Colonic mucosa (tissue), 1 donor: ENCODE data around the genes ADGRA1 and PRAP1.

- PRO-cap = no peak
These were observed 117.7 kb downstream of the INPP5A start for GRCh38 chr10:132655211-132655751.

DNA sequence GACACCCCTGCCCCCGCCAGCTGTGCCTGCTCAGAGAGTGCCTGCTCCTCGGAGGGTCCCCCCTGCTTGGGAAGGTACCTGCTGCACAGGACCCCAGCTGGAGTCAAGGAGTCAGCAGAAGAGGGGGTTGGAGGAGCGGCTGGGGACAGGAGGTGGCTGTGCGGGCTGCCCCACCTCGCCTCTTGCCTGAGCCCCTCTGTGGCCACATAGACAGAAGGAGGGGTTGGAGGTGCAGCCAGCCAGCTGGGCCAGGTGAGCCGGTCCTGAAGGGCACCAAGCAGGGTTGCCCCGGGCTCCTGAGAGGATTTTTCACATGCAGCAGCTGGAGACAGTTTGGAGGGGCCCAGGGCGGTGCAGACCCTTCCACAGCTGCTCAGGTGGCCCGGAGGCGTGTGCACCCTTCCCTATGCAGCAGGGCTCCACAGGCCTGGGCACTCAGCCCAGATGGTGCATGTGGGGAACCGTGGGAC is 118.9 kb downstream of the INPP5A start:
- PRO-cap = no peak

DNA sequence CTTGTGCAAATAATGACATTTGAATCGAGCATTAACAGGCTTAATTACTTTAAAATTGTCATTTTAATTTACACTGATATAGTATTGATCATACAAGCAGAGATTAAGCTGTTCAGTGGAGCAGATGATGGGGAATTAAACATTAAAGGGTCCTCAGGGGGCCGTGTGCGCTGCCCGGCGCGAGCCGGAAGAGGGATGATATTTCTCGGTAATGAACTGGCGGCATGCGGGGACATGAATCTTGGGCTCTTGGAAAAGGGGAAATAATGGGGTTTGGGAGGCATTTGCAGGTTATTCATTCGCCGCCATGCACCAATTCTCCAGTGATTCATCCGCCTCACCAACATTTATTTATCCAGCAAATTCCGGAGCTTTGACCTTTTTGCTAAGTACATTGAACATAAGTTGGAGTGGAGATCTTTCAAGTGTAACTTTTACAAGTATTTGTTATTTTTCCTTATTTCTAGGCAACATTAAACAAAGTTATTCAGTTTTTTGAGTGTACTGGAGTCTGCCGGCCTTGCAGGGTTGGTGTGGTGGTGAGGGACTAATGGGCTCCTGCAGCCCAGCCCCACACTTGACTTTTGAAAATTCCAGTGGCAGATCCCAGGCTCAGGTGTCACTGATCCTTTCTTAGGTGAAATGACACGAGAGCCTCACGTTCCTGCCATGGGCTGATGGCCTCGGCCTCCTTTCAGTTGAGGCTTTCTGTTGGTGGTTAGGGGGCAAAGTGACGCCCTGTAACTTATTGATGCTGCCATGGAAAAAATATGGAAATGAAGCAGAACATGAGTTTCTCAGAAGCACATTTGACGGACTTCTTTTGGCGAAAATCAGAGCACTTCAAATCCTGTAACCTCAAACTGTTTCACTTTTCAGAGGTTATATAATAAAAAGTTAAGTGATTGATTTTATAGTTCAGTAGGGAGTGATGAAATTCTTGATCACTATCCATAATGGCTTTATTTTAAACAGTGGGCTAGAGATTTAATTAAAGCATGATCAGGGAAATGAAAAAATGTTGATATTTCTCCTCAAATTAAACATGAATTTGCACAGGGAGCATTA is 118.0 kb downstream of the NKX6-2 start:
- PRO-cap = no peak

DNA sequence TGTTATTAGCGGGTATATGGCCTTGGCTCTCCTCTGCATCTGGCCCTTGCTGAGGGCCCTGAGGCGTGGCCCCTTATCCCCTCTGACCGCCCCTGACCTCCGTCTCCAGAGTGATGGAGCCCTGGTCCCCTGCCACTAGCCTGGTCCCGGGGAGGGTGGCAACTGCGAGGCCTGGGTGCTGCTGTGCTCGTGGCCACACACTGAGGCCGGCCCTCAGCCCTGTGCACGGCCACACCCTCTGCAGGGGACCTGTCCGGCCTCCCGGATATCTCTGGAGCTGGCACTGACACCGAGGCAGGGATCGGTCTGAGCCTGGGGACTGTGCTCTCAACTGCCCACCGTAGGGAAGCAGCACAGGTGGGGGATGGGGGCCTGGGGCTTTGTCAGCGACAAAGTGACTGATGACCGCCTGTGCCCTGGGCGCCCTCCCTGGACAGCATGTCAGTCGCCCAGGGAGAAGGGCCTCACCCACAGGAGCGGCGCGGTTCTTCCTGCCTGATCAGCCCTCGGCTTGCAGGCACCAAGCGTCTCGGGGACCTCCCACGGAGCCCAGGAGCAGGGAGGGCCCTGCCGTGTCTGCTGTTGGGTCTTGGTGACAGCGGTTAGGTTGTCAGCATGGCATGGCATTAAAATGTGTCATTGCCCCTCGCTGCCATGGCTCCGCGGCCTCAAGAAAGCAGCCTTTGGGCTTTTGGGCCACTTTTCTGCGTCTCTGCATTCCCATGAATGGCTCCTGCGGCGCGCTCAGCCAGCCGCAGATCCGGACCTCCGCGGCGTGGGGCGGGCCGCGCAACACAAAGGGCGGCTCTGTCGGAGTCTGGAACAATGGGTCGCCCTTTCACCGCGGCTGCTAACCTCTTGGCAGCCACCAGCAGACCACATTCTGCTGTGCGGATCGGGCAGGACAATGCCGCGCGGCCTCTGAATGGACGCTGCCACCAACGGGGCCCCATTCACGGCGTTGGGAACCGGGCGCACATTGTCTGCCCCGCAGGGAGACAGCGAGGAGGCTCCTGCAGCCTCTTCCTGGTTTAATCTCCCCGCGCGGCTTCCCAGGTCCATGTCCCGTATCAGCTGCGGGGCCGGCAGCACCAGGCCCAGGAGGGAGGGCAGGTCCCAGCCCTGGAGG is 72.1 kb downstream of the NKX6-2 start:
- PRO-cap = unidirectional peak, plus-strand start at position 881 of the sequence

DNA sequence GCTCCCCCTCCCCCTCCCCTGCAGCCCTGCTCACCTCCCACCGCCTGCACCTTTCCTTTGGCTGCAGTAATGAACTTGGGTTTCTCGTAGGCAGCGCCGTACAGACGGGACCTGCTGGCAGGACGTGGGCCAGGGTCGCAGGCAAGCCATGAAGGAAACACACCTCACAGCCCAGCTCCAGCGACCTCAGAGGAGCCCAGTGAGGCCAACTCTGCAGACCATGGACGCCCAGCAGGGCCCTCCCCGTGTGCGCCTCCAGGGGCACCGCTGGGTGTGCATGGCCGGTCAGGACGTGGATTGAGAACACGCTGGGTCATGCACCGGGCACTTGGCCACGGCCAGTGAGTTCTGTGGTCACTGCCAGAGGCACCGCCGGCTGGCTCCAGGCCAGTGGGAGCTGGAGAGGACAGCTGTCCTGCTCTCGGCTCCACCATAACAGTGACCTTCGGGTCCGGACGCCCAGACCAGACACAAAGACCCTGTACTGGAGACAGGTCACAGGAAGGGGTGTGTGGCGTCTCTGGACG is 50.2 kb upstream of the NKX6-2 start:
- PRO-cap = no peak

- PRO-cap = no peak
These were observed 50.9 kb upstream of the NKX6-2 start for GRCh38 chr10:132836785-132837304.

DNA sequence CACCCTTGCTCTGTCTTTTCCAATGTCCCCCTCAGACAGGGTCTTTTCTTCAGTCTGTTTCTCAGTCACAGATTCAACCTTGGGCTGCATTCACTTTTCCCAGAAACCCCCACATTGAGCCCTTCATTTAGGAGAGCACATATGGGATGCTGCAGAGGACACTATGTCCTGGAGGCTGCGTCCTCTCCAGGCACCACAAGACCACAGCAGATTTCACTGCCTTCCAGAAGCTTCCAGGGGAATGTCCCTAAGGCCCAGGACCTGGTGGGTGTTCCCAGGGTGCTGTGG is 57.0 kb upstream of the NKX6-2 start:
- PRO-cap = no peak

GRCh38 chr10:132903107-132903547 is 39.2 kb downstream of the CFAP46 start:
- PRO-cap = no peak

GRCh38 chr10:132959907-132960539 is 17.7 kb upstream of the CFAP46 start:
- PRO-cap = no peak

DNA sequence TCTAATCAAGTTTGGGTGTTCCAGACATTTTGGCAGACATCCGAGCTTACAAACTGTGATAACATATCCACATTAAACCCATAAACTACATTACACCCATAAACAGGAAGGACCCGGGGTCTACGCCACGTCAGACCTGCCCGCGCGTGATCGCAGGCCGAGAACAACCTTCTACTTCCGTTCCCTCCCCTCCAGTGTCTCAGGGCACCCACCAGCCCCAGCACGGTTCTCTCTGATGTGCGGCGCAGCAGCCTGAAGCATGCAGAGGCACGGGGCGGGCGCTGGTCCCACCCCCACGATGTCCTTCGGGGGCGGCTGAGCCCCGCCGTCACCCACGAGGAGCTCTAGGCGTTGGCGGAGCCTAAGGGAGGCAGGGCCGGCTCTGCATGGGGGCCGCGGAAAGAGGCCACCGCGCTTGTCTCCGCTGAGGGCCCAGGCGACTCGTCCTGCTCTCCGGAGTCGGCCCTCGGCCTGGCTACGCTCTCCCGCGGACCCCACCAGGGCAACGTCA is 65.8 kb upstream of the ADGRA1 start:
- PRO-cap = no peak

DNA sequence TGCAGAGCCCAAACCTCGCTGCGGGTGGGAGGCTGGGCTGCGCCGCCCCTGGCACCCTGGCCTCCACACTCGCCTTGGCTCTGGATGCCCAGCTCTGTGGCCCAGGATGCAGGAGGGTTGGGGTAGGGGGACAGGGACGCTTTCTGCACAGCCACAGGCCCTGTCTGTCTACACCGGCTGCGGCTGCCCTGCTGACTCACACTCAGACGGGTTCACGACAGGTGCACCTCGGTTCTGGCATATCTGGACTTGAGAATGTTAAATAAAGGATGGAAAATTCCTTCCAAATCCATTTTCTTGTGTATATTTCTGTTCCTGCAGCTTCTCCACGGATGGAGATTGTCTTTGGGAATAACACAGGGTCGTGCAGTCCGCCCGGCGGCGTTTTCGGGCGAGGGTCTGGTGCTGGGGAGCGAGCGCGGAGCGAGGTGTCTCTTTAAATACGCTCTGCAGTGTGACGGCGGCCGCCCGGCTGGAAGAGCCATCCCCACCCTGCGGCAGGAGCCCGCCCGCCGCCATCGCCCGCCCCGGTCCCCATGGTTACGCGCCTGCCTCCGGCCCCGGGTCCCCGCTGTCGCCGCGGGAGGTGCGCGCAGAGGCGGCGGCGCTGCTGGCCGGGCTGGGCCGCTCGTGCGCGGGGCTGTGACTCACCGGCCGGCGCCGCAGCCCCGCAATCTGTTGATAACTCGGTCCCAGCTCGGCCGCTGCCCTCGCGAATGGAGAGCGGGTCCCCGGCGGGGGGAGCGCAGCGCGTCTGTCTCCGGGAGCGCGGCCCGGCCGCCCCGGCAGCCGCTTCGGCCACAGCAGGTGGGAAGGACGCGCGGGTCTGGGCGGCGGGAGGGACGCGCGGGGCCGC is at the start of gene ADGRA1:
ADGRA1 (plus strand) TSS at position 593 of the 856 bp plus-strand sequence.
- PRO-cap = no peak

GRCh38 chr10:133153887-133154227 is 6.2 kb upstream of the KNDC1 start:
- PRO-cap = no peak

DNA sequence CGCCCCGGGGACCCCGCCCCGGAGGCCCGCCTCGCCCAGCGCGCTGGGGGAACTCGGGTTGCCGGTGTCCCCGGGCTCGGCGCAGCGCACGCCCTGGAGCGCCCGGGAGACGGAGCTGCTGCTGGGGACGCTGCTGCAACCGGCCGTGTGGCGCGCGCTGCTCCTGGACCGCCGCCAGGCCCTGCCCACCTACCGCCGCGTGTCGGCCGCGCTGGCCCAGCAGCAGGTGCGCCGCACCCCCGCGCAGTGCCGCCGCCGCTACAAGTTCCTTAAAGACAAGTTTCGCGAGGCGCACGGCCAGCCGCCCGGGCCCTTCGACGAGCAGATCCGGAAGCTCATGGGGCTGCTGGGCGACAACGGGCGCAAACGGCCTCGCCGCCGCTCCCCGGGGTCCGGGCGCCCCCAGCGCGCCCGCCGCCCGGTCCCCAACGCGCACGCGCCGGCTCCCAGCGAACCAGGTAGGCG is 396 bp downstream of the UTF1 start:
- PRO-cap = no peak

DNA sequence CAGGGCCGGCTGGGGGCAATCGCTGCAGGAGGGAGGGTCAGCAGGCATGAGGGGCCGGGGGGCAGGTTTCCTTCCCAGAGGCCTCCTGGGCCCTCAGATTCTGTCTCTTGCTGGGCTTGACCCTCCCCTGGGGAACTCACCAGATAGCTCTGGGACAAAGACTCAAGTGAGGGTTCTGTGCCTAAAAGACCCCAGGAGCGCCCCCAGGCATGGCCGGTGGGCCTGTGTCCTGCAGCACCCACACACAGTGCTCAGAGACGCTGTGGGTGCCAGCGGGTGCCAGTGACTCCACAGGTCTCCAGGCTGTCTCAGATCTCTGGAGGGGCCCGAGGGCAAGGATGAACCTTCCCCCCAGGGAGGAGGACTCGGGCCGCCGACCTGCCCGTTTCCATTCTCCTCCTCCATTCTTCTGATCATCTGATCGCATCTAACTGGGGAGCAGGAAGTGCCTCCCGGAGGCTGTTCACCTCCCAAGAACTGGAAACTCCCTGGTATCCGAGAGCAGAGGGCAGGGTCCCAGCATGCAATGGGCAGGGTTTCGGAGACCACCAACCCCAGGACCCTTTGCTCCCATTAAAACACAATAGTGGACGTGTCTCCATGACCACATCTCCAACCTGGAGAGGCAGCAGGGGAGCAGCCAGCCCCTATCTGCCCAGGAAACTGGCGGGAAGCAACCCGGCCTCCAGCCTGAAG is 954 bp downstream of the ADAM8 start:
- PRO-cap = no peak

GRCh38 chr10:133278357-133279559 is 2.1 kb upstream of the ADAM8 start:
- PRO-cap = unidirectional peak, minus-strand start at chr10:133278617; bidirectional peak, plus-strand start at chr10:133279161, minus-strand start at chr10:133278990

GRCh38 chr10:133281527-133282264 is 5.0 kb upstream of the ADAM8 start:
- PRO-cap = no peak

- PRO-cap = no peak
These were observed 15.8 kb upstream of the ADAM8 start for GRCh38 chr10:133292394-133292852.

DNA sequence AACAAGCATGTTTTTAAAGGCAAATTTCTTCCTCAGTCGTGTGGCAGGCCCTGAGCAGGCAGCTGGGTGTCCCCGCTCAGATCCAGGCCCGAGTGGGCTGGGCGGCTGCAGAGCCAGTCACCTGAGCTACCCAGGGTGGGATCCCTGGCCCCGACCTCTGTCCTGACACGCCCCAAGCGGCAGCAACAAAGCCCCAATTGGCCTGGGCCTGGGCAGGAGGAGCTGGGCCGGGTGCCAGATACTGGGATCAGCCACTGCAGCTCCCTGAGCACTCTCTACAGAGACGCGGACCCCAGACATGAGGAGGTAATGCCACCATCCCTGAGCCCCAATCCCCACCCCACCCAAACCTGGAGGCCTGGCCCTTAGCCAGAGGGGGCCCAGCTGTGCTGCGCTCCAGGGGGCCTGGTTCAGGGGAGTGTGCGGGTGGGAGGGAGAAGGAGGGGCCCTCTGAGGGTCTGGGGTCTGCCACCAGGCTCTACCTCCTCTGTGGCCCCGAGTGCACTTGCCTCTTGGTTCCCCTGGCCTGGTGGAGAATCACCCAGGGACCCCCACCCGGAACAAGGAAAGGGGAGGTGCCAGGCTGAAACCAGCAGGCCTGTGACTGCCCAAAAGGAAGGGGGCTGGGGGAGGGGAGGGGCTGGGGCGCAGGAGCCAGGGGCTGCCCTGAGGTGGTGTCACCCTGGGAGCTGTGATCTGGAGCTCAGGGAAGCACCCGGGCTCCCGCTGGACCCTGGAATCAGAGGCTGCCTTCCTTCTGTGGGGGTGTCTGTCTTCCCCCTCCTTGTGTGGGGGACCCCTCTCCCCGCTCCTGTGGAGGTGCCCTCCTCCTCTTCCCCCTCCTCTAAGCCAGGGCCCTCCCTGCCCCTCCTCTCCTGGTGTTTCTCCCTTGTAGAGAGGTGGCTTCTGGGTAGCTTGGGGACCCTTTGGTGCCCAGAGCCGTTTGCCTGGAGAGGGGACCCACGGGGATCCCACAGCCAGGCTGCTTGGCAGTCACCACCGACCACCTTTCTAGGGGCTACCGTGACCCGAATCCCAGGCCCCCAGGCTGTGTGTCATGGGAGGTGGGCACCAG is at the start of gene PRAP1:
PRAP1 (plus strand) TSS at position 254 of the 1,075 bp plus-strand sequence.
- PRO-cap = bidirectional peak, plus-strand start at position 237 of the sequence, minus-strand start at position 94 of the sequence

DNA sequence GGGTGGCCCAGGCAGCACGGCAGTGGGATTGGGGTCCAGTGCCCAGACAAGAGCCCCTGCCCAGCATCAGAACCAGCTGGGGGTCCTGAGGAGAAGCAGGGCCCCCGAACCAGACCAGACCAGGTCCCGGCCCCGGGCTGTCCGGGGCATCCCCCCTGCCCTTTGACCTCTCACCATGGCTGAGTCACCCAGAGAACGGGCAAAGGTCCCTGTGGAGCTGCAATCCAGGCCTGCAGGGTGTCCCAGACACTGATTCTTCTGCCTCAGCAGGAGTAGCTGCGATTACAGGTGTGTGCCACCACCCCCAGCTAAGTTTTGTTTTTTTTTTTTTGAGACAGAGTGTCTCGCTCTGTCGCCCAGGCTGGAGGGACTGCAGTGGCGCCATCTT is 1.0 kb downstream of the PRAP1 start:
- PRO-cap = unidirectional peak, minus-strand start at position 118 of the sequence

DNA sequence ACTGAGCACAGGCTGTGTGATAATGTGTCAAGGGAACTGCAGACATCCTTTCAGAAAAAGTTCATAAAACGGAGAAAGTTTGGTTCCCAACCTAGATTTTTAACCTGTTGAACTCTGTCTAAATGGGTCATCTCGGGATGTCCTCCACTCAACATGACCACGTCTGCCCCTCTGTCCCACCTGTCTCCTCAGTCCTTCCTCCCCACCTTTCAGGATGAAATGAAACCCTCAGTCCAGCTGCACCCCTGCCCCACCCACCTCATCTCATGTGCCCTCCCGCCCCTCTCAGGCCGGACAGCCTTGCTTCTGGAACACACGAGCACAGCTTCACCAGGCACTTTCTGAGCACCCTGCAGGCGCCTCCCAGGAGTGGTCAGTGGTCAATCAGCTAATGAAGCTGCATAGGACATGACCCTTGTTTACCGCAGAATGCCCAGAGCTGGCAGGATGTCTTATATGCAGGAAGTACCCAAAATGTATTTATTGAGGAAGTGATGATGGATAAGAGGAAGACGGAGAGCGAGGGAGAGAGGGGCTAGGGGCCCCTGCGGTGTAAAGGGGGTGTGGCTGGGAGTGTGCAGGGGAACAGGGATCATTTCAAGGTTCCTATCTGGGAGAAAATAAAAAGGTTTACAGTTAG is 3.2 kb downstream of the CYP2E1 start:
- PRO-cap = no peak